Measurements from ENCODE around the genes TMEM132C and RAN.

- PRO-cap: no peak
These were observed 35.9 kb downstream of the AACS start for GRCh38 chr12:125101082-125101511.

DNA sequence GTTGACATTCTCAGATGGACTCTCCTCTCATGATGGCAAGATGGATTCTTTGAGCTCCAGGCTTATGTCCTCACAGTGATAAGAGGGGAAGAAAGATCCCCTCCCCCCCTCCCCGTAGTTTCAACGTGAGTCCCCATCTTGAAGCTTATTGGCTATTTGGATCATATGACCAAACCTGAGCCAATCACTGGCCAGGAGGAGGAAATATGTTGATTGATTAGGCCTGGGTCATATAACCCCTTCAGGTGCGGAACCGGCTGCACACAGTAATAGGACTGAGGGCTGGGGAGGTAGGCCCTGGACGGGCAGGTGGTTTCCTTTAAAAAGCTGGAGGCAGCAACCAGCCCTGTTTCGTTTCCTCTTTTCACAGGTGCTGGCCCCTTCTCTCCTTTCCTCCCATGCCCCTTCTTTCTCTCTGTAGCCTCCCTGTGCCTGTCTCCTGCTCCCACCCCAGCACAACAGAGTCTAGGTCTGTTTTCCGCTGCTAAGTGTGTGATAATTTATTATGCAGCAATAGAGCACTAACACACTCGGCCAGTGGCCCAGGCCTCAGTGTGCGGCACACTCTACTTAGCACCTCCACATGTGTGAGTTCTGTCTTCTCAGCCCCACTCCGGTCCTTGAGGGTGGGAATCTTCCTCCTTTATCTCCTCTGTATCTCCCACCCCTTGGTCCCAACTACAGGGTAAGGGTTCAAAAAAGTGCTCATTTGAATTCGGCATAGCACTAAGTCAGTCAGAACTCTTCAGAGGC lies 36.4 kb upstream of the TMEM132B start:
- PRO-cap: no peak

- PRO-cap: no peak
These were observed 15.0 kb upstream of the TMEM132B start for GRCh38 chr12:125171199-125171643.

DNA sequence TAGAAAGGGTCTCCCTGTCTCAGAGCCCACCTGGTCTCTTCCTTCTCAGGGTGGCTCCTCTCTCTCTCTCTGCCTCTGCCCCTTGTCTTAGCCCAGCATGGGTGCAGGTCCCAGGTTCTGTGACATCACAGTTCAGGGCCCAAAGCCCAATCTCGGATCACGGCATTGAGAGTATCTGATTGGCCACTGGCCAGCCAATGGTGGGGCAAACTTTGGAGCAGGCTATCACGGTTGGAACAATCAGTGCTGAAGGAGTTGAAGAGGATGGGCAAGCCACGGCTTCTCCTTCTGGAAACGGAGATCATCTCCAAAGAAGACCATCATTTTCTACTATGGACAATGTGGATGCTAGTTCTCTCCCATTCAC lies 1504.0 kb downstream of the TMEM132B start:
- PRO-cap: no peak

DNA sequence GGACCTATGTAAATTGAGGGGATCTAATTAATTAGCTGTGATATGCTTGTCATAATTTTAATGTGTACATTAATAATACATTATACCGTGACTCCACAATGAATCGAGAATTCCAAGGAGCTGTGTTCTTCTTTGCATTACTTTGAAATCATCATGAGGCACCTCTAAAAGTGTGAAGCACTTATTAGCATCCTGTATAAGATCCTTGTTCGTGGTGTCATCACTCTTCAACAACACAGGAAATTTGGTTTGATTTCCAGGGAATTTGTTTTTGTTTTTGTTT lies 1421.9 kb upstream of the TMEM132C start:
- PRO-cap: no peak

DNA sequence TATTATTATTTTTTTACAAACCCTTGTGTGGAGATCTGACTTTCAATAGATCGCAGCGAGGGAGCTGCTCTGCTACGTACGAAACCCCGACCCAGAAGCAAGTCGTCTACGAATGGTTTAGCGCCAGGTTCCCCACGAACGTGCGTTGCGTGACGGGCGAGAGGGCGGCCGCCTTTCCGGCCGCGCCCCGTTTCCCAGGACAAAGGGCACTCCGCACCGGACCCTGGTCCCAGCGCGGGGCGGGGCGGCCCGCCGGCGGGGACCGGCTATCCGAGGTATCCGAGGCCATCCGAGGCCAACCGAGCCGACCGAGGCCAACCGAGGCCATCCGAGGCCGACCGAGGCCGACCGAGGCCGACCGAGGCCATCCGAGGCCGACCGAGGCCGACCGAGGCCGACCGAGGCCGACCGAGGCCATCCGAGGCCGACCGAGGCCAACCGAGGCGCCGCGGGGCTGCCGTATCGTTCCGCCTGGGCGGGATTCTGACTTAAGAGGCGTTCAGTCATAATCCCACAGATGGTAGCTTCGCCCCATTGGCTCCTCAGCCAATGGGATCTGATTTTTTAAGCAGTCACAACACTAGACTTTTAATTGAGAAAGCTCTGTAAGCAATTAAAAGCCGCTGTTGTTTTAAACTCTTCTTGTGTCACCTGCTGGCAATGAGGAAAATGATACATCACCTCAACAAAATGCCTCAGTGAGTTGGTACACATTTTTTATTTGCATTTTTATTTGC lies 1100.9 kb upstream of the TMEM132C start:
- PRO-cap: bidirectional peak, plus-strand start at position 226 of the sequence, minus-strand start at position 104 of the sequence

DNA sequence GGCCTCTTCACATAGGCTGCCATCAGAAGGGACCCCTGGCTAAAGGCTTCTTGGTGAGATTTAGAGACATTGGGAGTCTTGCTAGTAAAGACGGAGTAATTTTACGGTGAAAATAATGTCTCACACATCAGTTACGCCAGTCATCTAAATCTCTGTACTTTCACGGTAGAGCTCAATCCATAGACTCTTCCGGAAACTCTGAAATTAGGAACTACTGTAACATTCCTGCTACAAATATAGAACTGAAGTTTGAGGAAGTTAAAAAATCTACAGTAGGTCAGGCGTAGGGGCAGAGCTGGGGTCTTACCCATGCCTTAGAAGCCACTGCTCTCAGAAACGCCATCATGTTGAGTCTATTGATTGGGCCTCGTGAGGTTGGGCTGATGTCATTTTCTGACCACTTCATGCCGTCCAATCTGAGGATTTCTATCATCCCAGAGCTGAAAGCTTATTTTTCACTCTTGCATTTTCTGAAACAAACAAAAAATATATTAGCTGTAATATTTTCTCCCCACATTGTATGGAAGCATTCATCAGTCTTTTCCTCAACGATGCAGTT lies 1029.8 kb upstream of the TMEM132C start:
- PRO-cap: no peak

DNA sequence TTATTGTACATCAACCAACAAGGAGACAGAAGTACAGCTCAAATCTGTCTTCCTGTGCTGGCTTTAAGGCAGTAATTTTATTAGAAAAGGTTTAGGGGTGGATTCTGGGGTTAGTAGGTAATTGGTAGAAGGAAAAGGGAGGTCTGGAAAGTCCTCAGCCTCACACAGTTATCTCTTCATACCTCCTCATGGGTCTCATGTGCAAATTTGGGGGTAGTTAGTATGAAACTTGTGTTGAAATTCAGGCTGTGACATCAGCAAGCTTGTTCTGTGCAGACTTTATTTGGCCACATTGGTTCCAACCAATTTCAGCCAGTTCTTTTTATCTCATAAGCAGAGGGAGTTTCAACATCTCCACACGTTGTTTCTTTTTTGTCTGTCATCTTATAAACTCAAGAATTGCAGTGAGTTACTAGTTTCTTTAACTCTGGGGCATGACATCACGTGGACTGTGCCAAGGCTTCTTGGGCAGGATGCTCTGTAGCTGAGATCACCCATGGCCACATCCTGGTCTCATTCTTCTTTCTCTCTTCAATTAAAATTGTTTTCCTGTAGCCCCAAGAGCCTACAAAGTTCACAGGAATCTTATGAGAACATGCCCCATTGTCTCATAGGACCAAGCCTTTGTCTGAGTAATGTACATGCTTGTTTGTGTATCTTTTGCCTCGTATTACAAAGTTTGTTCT lies 982.2 kb upstream of the TMEM132C start:
- PRO-cap: no peak

GRCh38 chr12:128191629-128192057 lies 75.3 kb upstream of the TMEM132C start:
- PRO-cap: no peak

DNA sequence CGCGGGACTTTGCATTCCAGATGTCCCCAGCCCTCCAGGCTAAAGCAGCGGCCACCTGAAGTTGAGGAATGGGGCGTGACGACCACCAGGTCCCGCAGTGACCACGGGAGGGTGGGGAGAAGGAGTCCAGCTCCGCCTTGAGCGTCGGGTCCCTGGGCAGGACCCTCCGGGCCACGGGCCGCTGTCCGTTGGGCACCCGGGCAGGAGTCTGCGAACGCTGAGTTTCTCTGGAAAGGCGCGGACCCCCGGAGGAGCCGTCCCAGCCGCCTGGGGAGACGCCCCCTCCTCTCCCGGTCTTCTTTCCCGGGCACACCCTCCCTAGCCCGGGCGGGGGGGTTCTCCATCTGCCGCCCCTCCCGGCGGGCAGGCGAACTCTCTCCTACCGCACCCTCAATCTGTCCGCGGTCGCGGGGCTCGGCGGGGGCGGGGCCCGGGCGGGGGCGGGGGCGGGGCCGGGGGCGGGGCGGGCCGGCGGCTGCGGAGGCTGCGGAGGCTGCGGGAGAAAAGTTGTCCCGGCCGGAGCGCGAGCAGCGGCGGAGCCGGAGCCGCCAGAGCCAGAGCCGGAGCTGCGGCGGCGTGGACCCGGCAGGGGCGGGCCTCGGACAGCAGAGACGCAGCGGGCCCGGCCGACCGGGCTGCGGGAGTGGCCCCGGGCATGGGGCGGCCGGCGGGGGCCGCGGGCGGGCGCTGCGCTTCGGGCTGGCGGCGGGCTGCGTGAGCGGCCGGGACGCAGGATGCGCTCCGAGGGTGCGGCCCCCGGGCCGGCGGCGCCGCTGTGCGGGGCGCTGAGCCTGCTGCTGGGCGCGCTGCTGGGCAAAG lies at the start of gene TMEM132C:
TSS of gene TMEM132C (plus strand) at position 502 of the 819 bp plus-strand sequence.
- PRO-cap: unidirectional peak, plus-strand start at position 530 of the sequence

DNA sequence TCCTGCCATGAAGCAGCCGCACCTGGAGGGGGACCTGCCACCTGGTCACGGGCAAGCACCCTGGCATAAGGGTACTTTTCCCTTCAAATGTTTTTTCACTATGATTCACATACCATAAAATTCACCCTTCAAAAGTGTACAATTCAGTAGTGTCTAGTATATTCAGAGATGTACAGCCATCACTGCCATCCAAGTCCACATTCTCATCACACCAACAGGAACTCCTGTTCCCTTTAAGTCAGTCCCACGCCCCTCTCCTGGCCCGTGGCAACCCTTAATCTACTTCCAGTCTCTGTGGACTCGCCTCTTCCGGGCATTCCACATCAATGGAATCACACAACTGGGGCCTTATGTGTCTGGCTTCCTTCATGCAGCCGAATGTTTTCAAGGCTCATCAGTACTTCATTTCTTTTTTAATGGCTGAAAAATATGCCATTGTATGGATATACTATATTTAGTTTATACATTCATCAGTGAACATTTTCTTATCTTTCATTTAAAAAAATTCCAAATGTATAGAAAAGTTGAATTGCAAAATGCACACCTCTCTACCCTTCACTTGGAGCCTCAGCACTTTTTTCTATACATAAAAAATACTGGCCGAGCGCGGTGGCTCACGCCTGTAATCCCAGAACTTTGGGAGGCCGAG lies 5.1 kb downstream of the SLC15A4 start:
- PRO-cap: no peak

DNA sequence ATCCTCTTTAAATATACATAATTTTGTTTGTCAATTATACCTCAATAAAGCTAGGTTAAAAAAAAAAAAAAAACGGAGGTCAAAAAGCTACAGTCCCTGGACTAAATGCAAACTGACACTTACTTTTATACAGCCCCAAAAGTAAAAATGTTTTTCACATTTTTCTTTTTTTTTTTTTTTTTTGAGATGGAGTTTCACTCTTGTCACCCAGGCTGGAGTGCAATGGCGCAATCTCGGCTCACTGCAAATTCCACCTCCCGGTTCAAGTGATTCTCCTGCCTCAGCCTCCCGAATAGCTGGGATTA lies 29.3 kb downstream of the TMEM132D start:
- PRO-cap: unidirectional peak, plus-strand start at position 64 of the sequence

- PRO-cap: no peak
These were observed 22.2 kb upstream of the FZD10 start for GRCh38 chr12:130139957-130140549.

- PRO-cap: no peak
These were observed 24.2 kb downstream of the RIMBP2 start for GRCh38 chr12:130691968-130692271.

DNA sequence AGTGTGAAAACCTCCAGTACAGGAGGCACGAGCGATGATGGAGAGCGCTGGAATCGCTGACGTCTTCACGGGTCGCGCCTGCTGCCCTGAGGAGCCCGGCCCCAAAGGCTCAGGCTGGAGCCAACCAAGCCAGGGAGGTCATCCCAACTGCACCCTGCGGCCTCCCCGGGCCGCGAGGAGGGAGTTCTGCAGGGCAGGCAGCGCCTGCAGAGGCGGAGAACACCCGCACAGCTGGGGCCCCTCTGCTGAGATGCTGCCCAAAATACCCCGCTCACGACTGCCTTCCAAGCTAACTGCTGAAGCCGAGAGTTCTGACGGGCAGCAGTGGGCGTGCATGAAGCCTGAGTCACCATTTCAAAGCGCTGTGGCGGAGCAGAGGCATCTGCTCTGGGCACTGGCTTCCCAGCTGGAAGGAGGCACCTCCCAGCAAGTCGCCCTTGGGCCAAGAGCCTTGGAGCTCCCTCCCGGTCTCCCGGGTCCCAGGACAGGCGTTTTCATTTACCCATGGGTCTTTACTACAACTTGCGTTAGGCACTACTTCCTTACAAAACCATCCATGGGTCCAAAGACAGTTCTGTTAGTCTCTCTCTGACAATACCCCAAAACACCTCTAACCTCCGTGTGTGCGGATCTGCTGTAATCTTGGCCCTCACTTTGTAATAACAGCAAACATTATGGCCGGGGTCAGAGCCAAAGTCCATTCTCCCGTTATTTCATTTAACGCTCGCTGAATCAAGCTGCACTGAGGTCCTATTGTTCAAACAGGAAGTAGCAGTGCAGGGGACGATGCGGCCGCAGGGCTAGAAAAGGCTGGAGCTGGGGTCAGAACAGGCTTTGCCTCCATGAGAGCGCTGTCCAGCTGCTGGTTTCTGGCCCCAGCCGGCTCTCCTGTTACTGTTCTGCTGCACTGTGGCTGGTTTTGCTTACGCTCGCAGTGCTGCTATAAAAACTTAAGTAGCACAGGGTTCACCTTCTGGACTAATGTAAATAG lies 60.2 kb upstream of the RIMBP2 start:
- PRO-cap: no peak

DNA sequence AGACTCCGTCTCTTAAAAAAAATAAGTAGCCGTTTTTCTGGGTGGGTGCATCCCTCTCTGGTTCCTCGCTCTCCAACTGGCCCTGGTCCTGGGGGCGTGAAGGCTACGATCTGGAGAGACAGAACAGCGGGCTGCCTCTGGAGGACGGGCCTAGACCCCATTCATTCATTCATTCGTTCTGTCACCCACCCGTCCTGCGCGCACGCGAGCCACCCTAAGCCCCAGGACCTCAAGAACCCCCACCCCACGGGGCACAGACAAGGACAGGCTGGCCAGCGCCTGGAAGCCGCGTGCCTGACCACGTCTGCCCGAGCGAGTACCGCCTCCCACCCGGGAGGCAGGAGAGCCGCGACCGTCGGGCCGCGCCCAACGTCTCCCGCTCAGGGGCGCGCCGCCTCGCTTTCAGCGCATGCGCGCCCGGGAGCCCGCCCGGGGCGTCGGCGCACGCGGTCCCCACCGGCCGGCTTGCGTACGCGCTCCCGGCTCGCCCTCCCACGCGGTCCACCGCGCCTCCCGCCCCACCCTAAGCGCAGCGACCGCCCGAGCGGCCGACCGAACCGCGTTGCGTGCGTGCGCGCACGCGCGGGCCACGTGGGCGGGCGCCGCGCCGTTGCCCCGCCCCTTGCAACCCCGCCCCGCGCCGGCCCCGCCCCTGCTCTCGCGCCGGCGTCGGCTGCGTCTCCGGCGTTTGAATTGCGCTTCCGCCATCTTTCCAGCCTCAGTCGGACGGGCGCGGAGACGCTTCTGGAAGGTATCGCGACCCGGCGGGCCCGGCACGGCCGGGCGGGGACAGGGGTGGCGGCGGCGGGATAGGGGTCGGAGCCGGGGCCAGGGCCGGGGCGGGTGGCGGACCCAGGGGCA lies at the start of gene RAN:
TSS of gene RAN (plus strand) at position 691 of the 861 bp plus-strand sequence.
- PRO-cap: bidirectional peak, plus-strand start at position 721 of the sequence, minus-strand start at position 382 of the sequence

DNA sequence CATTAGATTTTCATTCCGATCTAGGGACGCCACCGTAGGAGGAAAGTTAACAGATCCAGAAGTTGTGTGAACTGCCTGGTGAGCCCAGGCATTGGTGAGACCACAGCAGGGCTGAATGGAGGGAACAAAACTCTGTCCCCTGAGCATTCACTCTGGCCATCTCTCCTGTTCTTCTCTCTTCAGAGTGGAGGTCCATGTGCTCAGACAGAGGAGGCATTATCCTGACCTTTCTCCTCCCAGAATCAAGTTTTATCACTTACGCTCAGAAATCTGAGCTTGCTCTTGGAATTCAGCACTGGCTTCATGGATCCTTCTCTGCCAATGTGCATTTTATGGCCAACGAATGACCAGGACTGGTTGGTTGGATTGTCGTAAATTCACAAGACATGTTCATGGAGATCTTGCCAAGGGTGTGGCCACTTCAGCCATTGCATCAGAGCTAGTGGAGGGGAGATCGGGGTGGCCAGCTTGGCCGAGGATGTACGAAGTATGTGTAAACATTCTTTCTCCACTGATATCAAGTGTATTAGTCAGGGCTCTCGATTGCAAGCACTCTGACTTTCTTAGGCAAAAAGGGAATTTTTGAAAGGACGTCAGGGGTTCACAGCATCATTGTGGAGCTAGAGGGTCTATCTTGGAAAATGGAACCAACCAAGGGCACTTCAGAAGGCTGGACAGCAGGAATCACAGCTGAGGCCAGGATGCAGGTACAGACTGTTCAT lies 33.1 kb upstream of the ADGRD1 start:
- PRO-cap: no peak

- PRO-cap: no peak
These were observed 314.3 kb downstream of the ADGRD1 start for GRCh38 chr12:131267977-131268428.

- PRO-cap: unidirectional peak, plus-strand start at chr12:131536698
These were observed 174.3 kb upstream of the SFSWAP start for GRCh38 chr12:131536600-131536917.

DNA sequence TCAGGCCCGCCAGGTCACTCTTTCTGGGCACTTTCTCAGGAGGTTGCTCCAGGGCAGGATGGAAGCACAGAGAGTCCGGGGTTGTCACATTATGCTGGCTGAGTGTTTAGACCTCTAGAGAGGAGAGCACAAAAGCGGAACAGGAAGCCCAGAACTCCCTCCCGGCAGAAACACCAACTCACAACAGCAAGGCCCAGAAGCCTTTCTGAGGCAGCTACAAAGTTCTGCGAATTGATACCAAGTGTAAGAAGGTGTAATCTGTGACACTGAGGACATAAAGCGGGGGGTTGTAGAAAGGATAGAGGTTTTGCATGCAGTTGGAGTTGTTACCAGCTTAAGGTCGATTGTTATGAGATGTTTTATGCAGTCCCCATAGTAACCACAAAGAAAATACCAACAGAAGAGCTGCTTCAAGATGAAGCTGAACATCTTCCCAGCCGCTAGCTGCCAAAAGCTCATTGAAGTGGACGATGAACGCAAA lies 43.8 kb upstream of the SFSWAP start:
- PRO-cap: no peak

All from colic lymph node (tissue), 1 donor.